Esophagus squamous epithelium (tissue), 4 donors: ENCODE measurements around a stretch of chr18.

DNA sequence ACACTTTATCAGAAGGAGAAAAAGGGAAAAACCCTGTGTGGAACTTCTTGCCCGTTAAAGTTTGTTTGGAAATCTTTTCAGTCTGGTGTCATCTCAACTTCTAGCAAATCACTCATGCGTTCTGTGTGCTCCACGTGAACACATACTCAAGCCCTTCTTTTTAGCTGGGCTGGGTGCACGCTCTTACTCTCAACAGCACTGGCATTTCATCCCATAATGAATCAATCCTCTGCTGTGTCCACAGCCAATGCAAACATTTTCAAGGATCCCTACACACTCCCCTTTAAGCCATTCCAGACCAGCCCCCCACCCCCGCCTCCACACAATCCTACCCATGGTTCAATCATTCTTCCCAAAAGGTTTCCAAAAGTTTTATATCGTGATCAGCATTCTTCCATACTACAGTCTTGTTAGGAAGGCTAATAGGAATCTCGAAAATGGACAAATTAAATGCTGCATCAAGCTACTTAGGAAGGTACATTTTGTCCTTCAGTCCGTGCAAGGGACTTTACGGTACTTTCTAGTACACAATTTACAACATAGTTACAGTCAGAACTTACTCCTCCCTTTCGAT lies 1.5 kb downstream of the PTGR3 start:
- PRO-cap, result no peak
- RAMPAGE, long total RNA, 4 experiments, result no peak in any of the 4 experiments

- PRO-cap, result bidirectional peak, plus-strand start at chr18:75208064, minus-strand start at chr18:75207977; bidirectional peak, plus-strand start at chr18:75208341, minus-strand start at chr18:75208254; bidirectional peak, plus-strand start at chr18:75208728, minus-strand start at chr18:75208462
- RAMPAGE, long total RNA, 4 experiments, result start-site peak on the minus strand in 1 of 4 experiments, at chr18:75208413-75208518 at its widest, 7 reads per replicate
Measured at GRCh38 chr18:75207880-75208797, 800 bp downstream of the PTGR3 start.

DNA sequence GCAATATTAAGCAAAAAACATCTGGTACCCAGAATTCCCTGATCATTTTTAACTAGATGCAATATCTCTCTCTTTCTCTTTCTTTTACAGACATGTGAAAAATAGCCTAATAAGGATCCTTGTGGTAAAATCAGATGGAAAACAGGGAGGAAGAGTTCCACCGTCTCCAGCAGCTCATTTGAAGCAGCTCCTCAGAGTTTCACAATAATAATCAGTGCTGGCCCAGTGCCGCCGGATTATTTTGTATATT lies 227.5 kb upstream of the SMIM21 start:
- PRO-cap, result no peak
- RAMPAGE, long total RNA, 4 experiments, result no peak in any of the 4 experiments

GRCh38 chr18:75679063-75679915 lies 251.8 kb upstream of the SMIM21 start:
- PRO-cap, result no peak
- RAMPAGE, long total RNA, 4 experiments, result no peak in any of the 4 experiments

DNA sequence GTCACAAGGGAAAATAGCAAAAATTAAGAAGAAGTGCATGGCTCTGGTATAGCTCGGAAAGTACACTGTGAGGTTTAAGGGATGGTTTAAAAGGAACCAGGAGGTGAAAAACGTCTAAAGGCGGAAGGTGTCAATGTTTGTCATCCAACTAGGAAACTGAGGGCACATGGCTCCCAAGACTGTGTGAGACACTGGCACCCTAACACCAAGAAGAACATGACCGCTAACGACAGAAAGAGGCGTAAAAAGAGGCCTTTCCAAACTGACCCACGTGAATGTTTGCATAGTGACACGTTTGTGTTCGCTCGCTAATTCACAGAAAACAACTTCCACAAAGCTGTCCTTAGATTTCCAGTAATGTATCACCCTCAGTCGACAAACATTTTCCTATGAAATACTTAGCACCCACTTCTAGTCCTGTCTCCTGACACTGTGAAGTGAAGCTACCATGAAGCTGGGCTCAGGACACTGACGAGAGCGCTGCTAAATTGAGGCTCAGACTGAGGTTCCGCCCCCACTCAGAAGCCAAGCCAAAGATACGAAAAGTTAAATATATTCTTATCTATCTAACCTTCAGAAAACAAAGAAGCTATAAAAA lies 86.5 kb downstream of the ZNF516 start:
- PRO-cap, result no peak
- RAMPAGE, long total RNA, 4 experiments, result no peak in any of the 4 experiments

GRCh38 chr18:76428194-76428840 lies 66.7 kb downstream of the ZNF516 start:
- PRO-cap, result no peak
- RAMPAGE, long total RNA, 4 experiments, result no peak in any of the 4 experiments

DNA sequence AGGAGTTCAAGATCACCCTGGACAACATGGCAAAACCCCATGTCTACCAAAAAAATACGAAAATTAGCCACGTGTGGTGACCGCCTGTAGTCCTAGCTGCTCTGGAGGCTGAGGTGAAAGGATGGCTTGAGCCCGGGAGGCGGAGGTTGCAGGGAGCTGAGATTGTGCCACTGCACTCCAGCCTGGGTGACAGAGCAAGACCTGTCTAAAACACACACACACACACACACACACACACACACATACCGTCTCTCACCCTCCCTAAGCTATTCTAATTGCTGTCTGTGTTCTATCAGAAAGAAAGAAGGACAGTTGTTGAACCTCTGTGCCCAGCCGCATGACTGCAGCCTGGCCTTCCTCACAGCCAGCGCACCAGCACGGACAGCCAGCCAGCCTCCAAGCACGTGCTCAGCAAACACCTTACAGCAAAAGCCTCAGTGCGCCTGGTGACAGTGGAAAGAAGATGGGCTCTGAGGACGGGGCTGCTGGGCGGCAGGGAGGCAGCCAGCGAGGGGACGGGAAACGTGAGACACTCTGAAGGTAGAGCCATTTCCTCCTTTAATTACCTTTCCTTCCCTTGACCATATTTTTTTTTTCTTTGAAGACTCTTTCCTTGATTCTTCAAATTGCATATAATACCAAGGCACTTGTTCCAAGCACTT lies 58.1 kb downstream of the ZNF516 start:
- PRO-cap, result no peak
- RAMPAGE, long total RNA, 4 experiments, result no peak in any of the 4 experiments

GRCh38 chr18:76447156-76448107 lies 47.6 kb downstream of the ZNF516 start:
- PRO-cap, result no peak
- RAMPAGE, long total RNA, 4 experiments, result no peak in any of the 4 experiments

DNA sequence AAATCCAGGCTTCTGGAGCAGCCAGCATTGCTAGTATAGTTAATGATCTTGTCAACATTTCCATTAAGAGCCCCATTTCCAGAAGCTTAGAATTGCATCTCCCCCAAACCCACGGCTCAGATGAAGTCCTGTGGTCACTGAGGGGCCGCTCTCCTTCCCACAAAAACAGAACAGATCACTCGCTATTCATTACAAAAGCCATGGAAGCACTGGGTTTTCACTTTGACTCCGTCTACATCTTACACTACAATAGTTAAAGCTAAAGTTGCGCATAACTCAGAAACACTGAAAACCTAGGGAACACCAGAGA lies 41.9 kb downstream of the ZNF516 start:
- PRO-cap, result no peak
- RAMPAGE, long total RNA, 4 experiments, result no peak in any of the 4 experiments

GRCh38 chr18:76459167-76459652 lies 35.8 kb downstream of the ZNF516 start:
- PRO-cap, result no peak
- RAMPAGE, long total RNA, 4 experiments, result no peak in any of the 4 experiments

DNA sequence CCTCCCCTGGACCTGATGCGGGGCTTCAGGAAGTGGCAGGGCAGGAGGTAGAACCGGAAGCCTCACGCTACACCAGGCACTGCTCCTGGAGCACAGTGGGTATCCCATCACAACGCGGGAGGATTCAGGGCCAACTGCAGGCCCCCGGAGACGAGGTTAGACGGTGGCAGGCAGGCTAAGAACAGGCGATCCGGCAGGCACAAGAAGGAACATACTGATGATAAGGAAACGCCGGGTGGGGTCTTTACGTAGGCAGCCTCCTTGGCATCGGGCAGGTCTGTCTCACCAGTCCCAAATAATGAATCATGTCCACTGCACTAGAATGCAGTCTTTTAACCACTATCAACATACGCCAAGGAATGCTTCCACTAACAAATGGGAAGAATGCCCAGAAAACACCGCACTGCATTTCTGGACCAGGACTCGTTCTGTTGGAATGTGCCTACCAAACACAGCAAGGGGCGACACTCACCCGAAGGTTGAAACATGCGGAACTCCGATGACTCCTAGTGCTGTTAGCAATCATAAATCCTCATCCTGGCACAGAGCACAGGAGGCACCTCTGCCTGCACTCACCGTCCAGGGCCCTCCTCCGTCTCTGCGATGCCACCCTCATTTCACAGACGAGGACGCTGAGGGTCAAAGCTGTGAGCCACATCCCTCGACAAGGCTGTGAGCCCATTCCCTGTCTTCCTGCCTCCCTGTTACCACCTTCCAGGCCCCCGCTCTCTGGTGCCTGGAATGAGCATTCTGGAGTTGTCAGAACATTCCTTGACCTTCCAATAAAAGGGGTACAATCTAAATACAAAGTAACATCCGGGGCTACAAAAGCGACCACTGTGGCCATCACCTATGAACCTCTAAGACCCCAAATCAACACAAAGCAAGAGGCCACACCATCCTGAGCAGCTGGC lies 35.1 kb downstream of the ZNF516 start:
- PRO-cap, result bidirectional peak, plus-strand start at position 159 of the sequence, minus-strand start at position 192 of the sequence; bidirectional peak, plus-strand start at position 543 of the sequence, minus-strand start at position 296 of the sequence
- RAMPAGE, long total RNA, 4 experiments, result no peak in any of the 4 experiments

DNA sequence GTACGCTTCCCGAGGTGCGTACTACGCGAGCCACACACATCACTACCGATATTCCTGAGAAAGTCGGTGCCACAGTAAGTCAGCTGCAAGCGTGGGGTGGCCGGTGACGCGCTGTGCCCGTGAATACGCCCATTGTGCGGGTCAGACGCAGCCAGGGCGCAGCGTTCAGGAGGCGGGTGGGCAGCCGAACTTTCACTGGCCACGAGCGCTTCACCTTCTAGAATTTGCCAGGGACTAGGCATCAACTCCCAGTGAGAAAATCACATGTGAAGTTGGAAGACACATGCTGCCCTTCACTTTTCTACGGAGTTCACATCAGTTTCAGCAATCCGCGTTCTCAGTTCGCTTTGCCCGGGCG lies 2.8 kb downstream of the ZNF516 start:
- PRO-cap, result bidirectional peak, plus-strand start at position 132 of the sequence, minus-strand start at position 46 of the sequence
- RAMPAGE, long total RNA, 4 experiments, result no peak in any of the 4 experiments

- PRO-cap, result no peak
- RAMPAGE, long total RNA, 4 experiments, result no peak in any of the 4 experiments
Measured at GRCh38 chr18:76499908-76500365, 4.9 kb upstream of the ZNF516 start.

- PRO-cap, result no peak
- RAMPAGE, long total RNA, 4 experiments, result no peak in any of the 4 experiments
Measured at GRCh38 chr18:76610763-76611501, 115.9 kb upstream of the ZNF516 start.

DNA sequence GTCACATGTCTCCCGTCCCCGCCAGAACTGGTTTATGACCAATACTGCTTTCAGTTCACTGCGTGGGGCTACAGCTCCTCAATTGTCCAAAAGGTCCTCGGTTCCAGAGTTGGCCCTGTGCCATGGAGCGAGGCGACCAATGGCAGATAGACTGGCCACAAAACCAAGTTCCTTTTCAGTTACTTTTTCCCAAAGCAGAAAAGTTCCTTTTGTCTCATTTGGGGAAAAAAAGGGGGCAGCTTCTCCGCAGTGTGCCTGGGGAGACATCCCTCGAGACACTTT lies 144.1 kb upstream of the ZNF236 start:
- PRO-cap, result no peak
- RAMPAGE, long total RNA, 4 experiments, result no peak in any of the 4 experiments

DNA sequence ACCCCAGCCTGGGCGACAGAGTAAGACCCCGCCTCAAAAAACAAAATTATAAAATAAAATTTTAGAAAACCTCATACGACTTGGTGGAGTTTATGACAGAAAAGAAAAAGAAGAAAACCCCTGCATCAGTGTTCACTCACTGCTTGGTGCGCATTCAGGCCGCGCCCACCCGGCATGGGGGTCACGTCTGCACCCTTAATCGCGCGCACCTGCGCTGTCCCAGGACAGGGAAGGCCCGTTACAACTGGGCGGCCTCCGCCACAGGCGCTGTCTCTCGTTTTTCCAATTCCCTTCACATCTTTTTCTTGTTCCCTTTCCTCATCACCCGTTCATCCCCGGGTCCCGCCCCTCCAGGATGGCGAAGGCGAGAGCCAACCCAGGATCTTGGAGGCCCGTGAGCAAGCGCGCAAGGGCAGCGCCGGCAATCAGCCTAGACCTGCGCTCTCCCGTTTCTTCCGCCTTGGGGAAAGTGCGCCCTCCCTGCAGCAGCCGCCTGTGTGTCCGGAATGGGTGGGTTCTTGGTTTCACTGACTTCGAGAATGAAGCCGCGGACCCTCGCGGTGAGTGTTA lies 35.1 kb upstream of the ZNF236 start:
- PRO-cap, result no peak
- RAMPAGE, long total RNA, 4 experiments, result no peak in any of the 4 experiments

DNA sequence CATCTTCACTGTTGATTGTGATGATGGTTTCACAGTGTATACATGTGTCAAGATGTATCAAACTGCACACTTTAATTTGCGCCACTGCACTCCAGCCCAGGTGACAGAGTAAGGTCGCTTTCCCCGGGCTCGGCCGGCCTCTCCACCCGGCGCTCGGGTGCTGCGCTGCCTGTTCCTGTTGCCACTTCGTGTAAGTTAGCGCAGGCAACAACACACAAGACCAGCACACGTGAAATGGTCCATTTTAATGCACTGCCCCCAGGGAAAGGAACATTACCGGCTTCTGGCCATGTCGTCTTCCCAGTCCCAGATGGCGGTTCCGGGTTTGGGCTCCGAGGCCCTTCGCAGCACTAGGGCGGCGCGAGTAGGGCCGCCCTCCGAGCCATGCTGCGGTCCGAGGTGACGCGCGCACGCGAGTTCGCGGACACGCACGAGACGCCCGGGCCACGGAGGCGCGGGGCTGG lies 586 bp upstream of the ZNF236 start:
- PRO-cap, result unidirectional peak, plus-strand start at position 189 of the sequence; bidirectional peak, plus-strand start at position 415 of the sequence, minus-strand start at position 300 of the sequence
- RAMPAGE, long total RNA, 4 experiments, result no peak in any of the 4 experiments

- PRO-cap, result no peak
- RAMPAGE, long total RNA, 4 experiments, result no peak in any of the 4 experiments
Measured at GRCh38 chr18:77034610-77035465, 97.7 kb downstream of the MBP start.

GRCh38 chr18:77070750-77071690 lies 61.6 kb downstream of the MBP start:
- PRO-cap, result bidirectional peak, plus-strand start at chr18:77071279, minus-strand start at chr18:77071156
- RAMPAGE, long total RNA, 4 experiments, result no peak in any of the 4 experiments

GRCh38 chr18:77101163-77102573 lies 30.9 kb downstream of the MBP start:
- PRO-cap, result bidirectional peak, plus-strand start at chr18:77101820, minus-strand start at chr18:77101453; bidirectional peak, plus-strand start at chr18:77101954, minus-strand start at chr18:77101884
- RAMPAGE, long total RNA, 4 experiments, result no peak in any of the 4 experiments